Hair follicular keratinocyte (primary cell): ENCODE measurements around the gene PLOD2.

DNA sequence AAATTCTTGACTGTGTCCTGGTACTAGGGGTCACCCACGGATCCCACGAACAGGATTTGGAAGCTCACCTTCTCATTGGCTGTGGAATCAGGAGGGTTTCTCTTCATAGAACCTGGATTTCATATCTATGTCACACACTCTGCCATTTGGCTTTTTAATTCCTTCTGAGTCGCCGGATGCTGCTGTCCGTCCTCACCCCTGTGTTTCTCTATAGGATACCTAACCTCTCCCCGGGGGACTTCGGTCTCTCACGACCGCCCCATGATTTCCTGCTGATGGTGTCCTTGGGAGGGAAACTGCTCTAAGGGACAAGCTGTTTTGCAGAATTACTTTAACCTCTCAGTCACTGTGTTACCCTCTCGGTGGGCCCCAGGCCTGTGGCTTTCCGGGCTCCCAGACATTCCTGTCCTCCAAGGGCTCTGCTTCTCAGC, 40.7 kb downstream of the CHST2 start:
- RAMPAGE, long total RNA: no peak

- RAMPAGE, long total RNA: no peak
Observed at GRCh38 chr3:143813105-143813607, 35.1 kb downstream of the SLC9A9 start.

DNA sequence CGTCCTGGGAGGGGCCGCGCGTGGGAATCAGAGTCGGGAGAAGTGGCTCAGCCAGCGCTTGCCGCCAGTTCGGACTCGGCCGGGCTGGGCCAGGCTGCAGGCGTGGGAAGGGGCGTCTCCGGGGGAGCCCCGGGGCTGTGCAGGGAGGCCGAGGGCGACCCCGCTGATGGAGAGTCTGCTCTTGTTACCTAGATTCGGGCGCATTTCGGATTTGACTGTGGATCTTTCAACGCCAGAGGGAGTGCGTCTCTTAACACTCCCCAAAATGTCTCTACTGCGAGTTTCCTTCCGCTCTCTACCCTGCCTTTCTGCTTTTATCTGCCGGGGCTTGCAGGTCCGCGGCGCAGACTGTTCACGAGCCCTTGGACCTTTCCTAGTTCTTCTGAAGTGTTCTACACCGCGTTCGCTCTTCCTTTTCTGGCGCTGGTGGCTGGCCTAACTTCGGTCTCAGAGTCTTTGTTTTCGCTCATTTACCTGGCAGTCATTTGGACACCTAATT, 1.4 kb downstream of the DIPK2A start:
- RAMPAGE, long total RNA: no peak

- RAMPAGE, long total RNA: no peak
Observed at GRCh38 chr3:145698149-145698692, 462.8 kb downstream of the PLOD2 start.

DNA sequence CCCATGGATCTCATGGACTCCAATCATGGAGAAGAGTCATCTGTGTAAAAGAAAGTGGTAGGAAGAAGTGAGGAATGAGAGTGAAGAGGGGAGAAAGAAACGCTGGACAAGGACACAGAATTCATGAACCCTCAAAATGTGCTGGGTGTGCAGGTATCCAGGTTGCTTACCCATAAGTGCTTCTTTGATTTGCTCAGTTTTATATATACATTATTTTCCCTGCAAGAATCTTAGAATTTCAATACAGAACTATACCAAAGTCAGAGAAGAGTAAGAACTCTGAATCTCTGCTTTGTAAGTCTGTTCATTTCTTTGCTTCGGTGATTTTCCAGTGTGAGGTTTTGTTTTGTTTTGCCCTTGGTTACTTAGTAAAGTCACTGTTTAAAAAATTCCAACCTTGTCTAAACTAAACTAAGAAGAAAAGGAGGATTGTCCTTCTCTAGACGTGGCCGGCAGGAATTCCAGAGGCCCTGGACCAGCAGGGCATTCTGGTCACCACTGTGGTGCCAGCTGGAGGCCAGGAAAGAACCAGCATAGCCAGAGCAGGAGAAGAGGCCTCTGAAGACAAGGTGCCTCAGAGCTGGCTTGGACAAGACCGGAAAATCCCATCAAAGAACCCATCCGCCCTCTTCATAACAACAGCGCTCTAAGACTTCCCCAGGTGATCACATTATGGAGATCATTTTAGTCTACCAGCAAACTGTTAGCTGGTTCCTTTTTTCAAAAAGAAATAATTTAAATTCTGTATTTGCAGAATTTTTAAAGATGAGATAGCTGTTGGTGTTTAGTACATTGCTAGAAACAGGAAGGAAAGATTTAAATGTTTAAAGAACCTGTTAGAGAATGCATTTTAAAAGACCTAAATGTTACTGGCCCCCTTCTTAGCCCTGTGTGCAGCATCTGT, 8.2 kb downstream of the PLOD2 start:
- RAMPAGE, long total RNA: no peak

DNA sequence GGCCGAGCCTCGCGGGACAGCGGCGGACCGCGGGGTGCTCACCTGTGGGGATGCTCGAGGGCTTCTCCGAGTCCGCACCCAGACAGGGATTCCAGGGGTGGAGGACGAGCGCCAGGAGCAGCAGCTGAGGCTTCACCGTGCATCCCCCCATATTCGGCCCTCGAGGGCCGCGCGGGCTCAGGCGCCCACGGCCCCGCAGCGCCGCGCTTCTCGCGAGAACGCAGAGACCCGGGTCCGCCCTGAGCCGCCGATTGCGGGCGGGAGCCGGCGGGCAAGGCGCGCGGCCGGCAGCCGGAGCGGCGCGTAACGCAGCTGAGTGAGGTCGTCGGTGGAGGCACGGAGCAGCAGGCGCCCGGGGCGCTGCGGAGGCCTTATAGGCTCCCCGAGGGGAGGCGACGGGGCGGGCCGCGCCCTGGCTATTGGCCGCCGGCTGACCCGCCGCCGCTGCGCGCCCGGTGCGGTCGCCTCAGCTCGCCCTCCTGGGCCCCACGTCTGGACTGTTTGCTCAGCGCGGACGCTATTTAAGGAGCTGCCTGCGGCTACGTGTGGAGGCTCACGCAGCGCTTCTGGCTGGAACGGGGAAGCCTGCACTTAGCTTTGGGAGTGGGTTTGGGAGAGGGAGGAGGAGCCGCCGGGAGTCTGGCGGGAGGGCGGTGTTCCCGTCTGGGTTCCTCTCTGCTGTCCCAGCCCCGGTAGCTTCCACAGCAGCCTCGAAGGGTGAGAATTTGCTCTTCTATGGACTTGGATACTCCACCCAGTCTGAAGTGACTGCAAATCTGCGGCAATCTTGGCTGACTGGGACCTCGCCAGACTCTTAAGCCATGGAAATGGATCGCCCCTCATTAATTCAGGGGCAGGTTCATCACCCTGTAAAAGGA, at the start of gene PLOD2:
Gene PLOD2 (minus strand): TSS at position 346 of the 878 bp plus-strand sequence.
- RAMPAGE, long total RNA: no peak

DNA sequence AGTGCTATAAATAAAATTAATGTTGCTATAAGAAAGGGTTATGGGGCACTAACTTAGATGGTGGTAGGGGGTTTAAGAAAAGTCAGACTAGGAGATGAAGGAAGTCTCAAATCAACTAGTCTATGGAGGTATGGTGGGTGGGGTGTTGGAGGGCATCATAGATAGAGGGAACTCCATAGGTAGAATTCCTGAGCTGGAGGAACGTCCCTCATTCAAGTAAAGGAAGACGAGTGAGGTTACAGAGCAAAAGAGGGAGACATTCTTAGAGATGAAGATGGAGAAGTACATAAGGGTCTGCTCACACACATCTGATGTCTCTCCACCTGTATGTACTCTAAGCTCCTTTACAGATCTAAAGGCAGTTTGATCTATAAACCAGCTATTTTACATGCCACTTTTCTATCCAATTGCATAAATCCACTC, 1.5 kb downstream of the PLSCR1 start:
- RAMPAGE, long total RNA: no peak

- RAMPAGE, long total RNA: no peak
Observed at GRCh38 chr3:146625100-146625490, 19.9 kb upstream of the PLSCR5 start.

DNA sequence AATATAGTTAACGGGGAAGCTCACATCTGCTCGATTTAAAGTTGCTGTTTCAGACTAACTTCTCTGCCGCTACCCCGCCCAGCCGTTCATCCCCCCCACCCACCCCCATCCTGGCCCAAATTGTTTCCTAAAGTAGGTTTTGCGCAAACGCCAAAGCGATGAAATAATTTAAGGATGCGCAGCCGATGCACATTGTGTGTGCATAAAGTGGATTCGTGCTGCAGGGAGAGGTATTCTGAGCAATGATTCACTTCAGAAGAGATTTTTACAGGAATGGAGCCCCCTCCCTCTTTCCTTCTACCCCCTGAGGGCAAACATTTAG, 14.8 kb downstream of the ZIC4 start:
- RAMPAGE, long total RNA: no peak

GRCh38 chr3:147391950-147393128, 14.0 kb downstream of the ZIC4 start:
- RAMPAGE, long total RNA: no peak

- RAMPAGE, long total RNA: no peak
Observed at GRCh38 chr3:148077912-148078450, 619.7 kb upstream of the AGTR1 start.

- RAMPAGE, long total RNA: no peak
Observed at GRCh38 chr3:148698403-148698855, 726 bp downstream of the AGTR1 start.

- RAMPAGE, long total RNA: no peak
Observed at GRCh38 chr3:148729518-148729996, 31.9 kb downstream of the AGTR1 start.

GRCh38 chr3:148997607-148998135, 6.3 kb downstream of the GYG1 start:
- RAMPAGE, long total RNA: no peak

DNA sequence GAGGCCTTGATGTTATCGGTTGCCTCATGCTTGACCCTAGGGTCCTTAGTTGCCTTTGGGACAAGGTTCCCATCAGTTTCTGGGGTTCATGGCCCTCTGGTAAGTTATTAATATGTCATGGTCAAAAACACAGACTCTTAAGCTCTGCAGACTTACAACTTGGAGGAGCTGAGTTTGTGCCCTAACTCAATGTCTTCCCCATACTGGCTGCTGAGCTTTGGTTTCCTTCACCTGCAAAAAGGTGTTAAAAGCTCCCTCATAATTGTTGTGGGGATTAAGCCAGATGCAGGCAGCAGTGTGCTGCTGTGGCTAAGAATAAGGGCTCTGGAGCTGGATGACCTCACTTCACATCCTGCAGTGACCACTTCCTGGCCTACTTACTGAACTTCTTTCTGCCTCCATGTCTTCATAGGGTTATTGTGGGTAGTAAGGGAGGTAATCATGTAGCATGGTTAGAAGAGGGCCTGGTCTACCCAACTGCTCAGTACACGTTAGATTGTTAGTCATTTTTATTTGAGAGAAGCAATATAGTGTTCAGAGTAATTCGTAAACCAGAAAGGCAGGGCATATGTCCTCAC, 18.3 kb downstream of the GYG1 start:
- RAMPAGE, long total RNA: no peak

DNA sequence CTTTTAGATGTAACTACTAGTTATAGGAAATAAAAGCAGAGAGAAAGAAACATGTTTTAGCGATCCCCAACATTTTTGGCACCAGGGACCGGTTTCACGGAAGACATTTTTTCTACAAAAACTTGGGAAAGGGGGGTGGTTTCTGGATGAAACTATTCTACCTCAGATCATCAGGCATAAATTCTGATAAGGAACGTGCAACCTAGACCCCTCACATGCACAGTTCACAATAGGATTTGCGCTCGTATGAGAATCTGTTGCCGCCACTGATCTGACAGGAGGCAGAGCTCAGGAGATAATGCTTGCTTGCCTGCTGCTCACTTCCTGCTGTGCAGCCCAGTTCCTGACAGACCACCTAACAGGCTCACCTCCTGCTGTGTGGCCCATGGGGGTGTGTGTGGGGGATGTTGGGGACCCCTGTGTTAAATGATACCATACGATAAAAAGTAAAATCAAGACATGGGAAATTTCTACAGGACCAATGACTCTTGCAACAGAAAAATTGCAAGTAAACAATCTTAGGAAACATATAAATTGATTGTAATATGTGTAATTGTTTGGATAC, 24.0 kb downstream of the CP start:
- RAMPAGE, long total RNA: no peak

DNA sequence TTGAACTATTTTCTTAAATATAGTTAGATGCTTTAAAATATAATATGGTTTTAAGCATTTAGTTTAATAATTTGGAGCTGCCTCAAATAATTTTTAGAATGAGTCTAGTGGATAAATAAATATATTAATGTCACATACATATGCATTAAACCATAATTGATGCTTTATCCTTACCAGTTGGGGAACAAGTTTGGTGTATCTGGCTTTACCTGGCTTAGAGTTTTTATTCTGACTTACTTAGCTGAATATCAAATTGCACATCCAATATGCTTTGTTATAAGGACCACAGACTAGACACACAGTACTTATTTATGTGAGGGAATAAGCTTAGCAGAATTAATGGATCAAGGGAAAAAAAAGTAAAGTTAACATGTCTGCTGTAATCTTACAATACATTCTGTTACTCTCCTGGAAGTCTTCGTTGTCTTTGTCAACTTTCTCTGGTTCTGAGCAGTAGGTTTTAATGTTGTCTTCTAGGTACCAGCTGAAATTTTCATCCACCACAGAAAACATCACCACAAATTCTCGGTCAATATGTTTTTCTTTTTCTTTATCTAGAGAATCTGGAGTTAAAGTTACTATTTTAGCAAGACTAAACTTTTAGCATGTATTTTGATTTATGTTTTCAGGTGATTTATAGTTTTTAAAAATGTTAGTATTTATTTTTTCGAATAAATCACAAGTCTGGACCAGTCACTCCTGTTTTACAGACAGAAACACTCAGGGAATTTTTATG, 12.6 kb downstream of the CP start:
- RAMPAGE, long total RNA: no peak

DNA sequence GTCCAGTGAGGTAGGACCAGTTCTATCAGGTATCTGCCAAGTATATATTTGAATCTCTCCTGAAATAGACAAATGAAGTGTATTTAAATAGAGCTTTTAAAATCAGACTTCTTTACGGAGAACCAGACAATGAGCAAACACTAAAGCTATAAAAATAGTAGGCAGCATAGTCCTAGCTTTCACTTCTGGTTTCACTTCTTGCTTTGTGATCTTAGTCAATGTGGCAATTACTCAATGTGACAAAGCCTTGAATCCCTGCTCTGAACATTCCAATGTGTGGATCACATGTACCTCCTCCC, 24.0 kb upstream of the CP start:
- RAMPAGE, long total RNA: no peak

GRCh38 chr3:149339784-149340257, 6.4 kb upstream of the TM4SF18 start:
- RAMPAGE, long total RNA: no peak

DNA sequence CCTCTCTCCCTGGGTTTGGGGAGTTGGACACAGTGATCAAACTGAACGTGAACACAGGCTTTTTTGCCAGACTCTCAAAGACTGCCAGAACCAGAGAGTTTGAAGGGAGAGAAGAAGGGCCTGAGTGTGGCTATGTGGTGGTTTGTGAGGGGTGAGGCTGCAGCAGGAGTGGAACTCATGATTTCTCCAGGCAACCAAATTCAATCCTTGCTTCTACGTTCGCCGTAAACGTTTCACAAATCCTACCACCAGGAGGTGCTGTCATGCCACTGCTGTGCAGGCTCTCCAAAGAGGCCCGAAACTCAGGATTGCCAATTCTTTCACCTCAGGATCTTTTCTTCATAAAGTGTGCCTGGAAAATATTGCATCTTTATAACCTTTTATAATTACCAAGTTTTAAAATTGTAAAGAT, 19.6 kb downstream of the TM4SF4 start:
- RAMPAGE, long total RNA: no peak